Ovary (tissue), 7 donors: ENCODE measurements around the genes TYMS and MYOM1.

- PRO-cap, 7 experiments: no peak in any of the 7 experiments
- RAMPAGE, long total RNA, 2 experiments: no peak in any of the 2 experiments
Observed at GRCh38 chr18:111208-111367, 47.3 kb upstream of the USP14 start.

DNA sequence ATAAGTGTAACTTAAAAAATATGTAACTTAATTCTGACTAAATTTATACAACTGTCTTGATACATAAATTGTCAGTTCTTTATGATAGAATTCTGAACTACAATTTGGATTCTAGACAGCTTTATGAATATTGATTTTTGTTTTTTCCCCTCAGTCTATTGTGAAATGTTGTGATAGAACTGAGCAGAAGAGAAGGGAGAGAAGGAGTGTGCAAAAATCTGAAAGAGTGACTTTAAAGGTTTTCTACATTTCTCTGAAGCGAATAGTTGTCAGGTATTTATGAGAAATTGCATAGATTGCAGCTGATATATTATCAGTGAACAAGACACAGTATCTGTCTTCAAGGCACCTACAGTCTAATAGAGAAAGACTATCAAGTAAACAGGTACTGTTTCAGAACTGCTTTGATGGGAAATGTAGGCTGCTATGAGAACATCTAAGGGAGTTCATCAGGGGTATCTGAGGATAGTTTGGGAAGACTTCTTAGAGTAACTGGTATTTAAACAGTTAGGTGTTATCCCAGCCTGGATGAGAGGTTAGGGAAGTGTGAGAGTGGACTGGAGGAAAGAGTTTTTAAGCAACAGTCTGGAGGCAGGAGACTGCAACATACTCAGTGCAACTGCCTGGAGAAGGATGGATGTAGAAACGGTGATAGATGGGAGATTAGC, 24.0 kb downstream of the USP14 start:
- PRO-cap, 7 experiments: no peak in any of the 7 experiments
- RAMPAGE, long total RNA, 2 experiments: no peak in any of the 2 experiments

DNA sequence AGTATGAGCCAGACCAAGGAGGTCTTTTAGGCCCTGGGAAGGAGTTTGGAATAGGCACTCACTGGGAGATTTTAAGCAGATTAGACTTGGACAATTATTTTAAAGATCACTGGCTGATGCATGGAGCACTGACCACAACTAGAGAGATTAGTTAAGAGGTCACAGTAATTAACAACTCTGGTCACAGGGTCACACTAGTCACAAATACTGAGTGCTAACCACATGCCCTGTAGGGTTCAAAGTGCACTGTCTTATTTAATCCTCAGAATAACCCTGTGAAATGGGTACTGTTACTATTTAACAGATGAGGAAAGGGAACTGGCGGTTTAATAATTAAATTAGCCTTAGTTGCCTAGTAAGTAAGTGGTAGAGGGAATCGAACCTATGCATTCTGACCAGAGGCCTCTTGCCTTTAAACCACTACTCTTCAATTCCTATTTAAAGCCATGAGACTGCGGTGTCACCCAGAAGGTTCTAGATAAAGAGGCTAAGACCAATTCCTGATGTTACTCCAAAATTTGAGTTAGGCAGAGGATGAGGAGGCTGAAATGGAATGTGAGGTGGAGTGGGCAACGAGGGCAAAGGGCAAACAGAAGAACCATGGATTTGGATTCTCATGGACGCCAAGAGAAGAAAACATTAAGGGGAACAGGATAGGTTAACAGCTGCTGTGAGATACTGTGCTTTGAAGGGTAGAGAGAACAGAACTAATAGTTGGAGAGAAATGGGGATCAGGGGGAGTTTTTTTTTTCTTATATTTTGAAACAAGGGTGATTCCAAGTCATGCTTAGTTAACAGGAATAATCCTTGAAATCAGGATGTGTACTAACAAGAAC, 49.7 kb downstream of the THOC1 start:
- PRO-cap, 7 experiments: no peak in any of the 7 experiments
- RAMPAGE, long total RNA, 2 experiments: no peak in any of the 2 experiments

DNA sequence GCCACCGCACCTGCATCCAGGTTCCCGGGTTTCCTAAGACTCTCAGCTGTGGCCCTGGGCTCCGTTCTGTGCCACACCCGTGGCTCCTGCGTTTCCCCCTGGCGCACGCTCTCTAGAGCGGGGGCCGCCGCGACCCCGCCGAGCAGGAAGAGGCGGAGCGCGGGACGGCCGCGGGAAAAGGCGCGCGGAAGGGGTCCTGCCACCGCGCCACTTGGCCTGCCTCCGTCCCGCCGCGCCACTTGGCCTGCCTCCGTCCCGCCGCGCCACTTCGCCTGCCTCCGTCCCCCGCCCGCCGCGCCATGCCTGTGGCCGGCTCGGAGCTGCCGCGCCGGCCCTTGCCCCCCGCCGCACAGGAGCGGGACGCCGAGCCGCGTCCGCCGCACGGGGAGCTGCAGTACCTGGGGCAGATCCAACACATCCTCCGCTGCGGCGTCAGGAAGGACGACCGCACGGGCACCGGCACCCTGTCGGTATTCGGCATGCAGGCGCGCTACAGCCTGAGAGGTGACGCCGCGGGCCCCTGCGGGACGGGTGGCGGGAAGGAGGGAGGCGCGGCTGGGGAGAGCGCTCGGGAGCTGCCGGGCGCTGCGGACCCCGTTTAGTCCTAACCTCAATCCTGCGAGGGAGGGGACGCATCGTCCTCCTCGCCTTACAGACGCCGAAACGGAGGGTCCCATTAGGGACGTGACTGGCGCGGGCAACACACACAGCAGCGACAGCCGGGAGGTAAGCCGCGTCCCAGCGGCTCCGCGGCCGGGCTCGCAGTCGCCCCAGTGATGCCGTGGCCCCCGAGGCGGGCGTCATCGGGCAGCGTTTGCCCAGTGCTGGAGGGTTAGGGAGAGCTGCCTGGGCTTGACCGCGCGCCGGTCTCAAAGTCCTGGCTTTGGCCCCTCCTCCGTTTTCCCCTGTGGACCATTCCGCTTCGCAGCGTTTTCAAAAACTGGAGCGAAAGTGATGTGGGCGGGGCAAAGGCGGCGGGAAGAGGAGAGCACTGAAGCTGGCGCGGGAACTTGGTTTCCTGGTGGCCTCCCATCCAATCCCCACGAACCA, at the start of gene TYMS:
Gene TYMS, plus strand, starts transcription at position 210 of the 1,050 bp plus-strand sequence.
- PRO-cap, 7 experiments: peak in 6 of 7 experiments; most common plus-strand start position 176 of the sequence (in 2); most common minus-strand start position 88 of the sequence (in 6)
- RAMPAGE, long total RNA, 2 experiments: start-site peak on the minus strand in 1 of 2 experiments, centred at position 860 of the sequence, 8 reads per replicate

- PRO-cap, 7 experiments: peak in 7 of 7 experiments; most common plus-strand start chr18:711638 (in 5); most common minus-strand start chr18:711817 (in 2)
- RAMPAGE, long total RNA, 2 experiments: no peak in any of the 2 experiments
Observed at GRCh38 chr18:711144-712093, 1.0 kb downstream of the ENOSF1 start.

GRCh38 chr18:811180-811762, 771 bp downstream of the YES1 start:
- PRO-cap, 7 experiments: peak in 6 of 7 experiments; most common plus-strand start chr18:811481 (in 6)
- RAMPAGE, long total RNA, 2 experiments: no peak in any of the 2 experiments

DNA sequence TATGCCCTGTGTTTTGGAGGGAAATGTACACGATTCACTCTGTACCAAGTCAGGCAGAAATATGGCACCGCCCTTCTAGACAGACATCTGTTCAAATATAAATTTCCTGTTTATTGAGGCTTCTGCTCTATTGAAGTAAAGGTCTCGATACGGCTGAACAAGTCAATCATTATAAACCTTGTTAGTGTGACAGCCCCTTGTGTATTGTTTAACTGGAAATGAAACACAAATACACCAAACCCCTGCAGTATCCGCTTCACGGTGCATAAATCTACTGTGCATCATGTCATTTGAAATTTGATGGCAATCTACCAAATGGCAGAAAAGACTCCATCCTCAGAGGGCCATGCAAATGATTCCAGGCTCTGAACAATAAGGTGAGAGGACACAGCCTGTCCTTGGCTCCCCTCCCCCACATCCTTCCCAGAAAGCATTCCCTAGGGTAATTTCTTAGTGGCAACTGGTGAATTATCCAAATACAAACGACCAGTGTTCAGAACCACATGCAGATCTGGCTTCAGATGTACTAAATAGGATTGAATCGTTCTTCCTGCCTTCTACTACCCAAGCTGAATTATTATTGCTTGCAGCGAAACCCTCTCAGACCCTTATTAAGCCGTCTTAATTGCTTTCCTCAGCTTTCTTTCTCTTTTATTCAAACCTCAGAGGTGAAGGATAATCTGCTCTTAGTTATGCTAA, 80.6 kb downstream of the ADCYAP1 start:
- PRO-cap, 7 experiments: no peak in any of the 7 experiments
- RAMPAGE, long total RNA, 2 experiments: no peak in any of the 2 experiments

DNA sequence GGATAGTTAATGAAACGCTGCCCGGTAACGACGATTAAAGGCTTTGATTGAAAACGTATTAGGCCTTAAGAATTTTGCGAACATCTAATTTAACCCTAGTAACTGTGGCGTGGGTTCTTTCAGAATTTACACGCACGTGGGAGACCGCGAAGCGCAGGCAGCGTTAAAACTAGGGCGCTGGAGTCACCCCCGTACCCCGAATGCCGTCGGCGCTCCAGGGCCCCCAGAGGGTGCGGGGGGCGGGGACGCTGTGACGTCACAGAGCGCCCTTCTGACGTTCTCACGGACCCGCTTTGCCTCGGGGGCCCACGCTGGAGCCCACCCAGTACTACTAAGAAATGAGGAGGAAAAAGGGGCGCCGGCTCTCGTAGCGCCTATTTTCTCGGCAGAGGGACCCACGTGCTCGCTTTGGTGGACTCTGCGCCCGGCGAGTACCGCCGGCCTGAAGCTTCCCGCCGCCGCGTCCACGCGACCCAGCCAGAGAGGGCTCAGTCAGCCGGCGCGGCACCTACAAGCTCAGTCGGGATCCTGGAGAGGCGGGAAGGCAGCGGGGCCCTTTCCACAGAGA, 537 bp upstream of the SMCHD1 start:
- PRO-cap, 7 experiments: peak in 7 of 7 experiments; most common plus-strand start position 274 of the sequence (in 6); most common minus-strand start position 202 of the sequence (in 7)
- RAMPAGE, long total RNA, 2 experiments: no peak in any of the 2 experiments

GRCh38 chr18:2697758-2698113, 42.2 kb downstream of the SMCHD1 start:
- PRO-cap, 7 experiments: no peak in any of the 7 experiments
- RAMPAGE, long total RNA, 2 experiments: no peak in any of the 2 experiments

GRCh38 chr18:2958798-2959345, 54.1 kb downstream of the LPIN2 start:
- PRO-cap, 7 experiments: no peak in any of the 7 experiments
- RAMPAGE, long total RNA, 2 experiments: no peak in any of the 2 experiments

DNA sequence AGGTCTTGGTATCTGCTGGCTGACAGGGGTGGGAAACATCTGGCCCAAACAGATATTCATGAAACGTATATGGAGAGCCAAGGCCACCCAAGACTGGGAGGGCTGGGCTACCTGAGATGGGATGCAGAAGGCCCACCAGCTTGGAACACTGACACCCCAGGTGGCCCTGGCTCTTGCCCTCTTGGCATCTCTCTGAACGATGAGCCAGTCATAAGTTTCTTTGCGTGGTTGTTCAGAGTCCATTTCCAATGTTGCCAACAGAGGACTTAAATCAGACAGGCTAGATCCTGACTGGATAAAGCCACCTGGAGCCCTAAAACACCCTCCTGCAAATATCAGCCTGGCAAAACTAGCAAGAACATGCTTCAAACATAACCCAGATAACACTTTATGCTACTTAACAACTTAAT, 42.6 kb downstream of the LPIN2 start:
- PRO-cap, 7 experiments: no peak in any of the 7 experiments
- RAMPAGE, long total RNA, 2 experiments: no peak in any of the 2 experiments

DNA sequence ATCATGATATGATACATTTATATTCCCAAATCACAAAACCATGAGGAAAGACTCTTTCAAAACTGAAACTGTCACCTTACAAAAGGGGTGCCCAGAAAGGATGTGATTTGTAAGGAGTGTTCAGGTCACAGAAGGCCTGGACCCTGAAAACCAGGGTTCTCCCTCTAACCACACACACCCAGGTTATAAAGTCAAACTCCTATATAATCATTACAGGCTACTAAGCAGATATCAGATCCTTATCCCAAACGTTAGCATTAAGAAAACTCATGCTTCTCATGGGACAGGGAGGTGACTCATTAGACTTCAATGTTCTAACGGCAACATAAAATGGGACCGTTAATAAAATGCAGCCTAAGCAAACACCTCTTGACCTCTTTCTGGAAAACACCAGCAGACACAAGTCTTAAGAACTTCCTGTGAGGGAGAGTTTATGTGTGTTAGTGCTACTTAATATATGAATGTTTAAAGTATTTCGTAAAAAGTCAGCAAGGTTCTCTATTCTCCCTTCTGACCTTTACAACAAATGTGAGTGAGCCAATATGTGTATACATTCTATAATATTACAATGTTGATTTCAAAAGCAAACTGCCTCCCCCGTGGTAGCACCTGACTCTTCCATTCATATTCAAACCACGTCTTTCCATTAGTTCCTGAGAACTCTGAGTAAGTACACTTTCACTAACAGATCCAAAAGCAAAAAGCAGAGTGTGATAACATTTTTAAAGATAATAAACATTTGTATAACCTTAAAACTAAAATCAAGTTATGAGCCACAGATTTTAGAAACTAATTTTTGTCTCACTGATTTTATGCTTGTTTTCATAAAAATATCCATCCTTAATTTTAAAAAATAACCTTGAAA, 31.6 kb downstream of the LPIN2 start:
- PRO-cap, 7 experiments: peak in 1 of 7 experiments; most common plus-strand start position 409 of the sequence (in 1)
- RAMPAGE, long total RNA, 2 experiments: no peak in any of the 2 experiments

GRCh38 chr18:3016539-3017006, 3.6 kb upstream of the LPIN2 start:
- PRO-cap, 7 experiments: peak in 2 of 7 experiments; most common plus-strand start chr18:3016824 (in 2)
- RAMPAGE, long total RNA, 2 experiments: no peak in any of the 2 experiments

DNA sequence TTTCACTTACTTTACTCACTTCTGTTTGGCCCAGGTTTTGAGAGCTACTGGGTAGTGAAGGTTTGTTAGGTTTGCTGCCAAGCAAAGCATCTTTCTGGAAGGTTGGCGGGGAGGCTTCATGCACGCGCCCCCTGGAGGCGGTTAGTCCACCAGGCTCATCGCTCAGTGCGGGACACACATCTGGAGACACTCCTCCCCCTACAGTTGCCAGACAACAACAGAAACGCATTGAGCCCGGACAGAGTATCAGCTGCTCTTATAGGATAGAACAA, 90.5 kb downstream of the MYOM1 start:
- PRO-cap, 7 experiments: no peak in any of the 7 experiments
- RAMPAGE, long total RNA, 2 experiments: no peak in any of the 2 experiments

GRCh38 chr18:3177790-3178839, 41.7 kb downstream of the MYOM1 start:
- PRO-cap, 7 experiments: peak in 1 of 7 experiments; most common minus-strand start chr18:3178001 (in 1)
- RAMPAGE, long total RNA, 2 experiments: no peak in any of the 2 experiments

DNA sequence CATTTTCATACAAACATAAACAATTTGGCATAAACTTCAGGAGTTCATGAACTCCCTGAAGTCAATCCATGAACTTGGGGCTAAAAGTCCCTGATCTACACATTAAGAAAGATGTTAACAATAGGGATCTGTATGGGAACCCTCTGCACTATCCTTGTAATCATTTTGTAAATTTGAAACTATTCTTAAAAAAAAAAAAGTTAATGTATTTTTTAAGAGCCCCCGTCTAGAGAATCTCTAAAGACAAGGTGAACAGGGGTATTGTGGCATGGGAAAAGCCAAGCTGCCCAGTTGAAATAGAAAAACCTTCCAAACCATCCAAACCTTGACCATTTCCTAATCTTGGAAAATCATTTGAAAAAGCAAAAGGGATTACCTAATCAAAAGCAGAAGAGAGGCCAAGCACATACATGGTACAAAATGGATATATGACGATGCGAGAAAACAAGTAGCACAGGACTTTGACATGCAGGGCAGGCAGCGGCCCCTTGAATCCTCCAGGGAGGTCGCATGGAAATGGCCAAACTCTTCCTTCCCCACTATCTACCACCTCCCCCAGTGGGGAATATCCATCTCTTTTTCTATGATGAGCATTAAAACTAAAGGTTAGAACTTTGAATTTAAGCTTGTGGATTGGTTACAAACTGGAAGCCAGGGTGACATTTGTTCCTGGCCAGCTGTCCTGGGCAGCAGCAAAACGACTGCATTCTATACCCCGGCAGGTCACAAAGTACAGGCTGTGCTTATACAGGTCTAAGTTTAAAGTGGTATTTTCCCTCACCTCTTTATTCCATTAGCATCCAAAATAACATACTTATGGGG, 24.8 kb downstream of the MYOM1 start:
- PRO-cap, 7 experiments: no peak in any of the 7 experiments
- RAMPAGE, long total RNA, 2 experiments: no peak in any of the 2 experiments

GRCh38 chr18:3219148-3220176, at the start of gene MYOM1:
Gene MYOM1, minus strand, starts transcription at chr18:3219968.
- PRO-cap, 7 experiments: no peak in any of the 7 experiments
- RAMPAGE, long total RNA, 2 experiments: no peak in any of the 2 experiments

DNA sequence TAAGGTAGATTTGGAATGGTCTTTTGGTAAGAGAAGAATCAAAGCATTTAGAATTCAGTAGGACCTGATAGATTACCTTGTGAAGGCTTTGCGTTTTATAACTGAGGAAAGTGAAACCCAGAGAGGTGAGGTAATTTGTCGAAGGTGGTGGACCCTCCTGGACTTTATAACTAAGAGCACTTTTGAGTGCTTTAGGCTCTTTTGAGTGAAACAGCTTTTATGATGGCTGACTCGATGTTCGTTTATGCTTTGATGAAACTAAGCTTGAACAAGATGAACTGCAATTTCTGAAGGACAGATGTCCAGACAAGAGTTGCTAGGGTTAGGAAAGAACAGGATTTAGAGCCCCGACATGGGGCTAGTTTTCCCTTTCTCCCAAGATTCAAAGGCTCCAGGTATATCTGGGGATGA, 1.4 kb downstream of the MYL12B start:
- PRO-cap, 7 experiments: no peak in any of the 7 experiments
- RAMPAGE, long total RNA, 2 experiments: no peak in any of the 2 experiments

GRCh38 chr18:3383545-3384093, 66.4 kb upstream of the TGIF1 start:
- PRO-cap, 7 experiments: no peak in any of the 7 experiments
- RAMPAGE, long total RNA, 2 experiments: no peak in any of the 2 experiments

DNA sequence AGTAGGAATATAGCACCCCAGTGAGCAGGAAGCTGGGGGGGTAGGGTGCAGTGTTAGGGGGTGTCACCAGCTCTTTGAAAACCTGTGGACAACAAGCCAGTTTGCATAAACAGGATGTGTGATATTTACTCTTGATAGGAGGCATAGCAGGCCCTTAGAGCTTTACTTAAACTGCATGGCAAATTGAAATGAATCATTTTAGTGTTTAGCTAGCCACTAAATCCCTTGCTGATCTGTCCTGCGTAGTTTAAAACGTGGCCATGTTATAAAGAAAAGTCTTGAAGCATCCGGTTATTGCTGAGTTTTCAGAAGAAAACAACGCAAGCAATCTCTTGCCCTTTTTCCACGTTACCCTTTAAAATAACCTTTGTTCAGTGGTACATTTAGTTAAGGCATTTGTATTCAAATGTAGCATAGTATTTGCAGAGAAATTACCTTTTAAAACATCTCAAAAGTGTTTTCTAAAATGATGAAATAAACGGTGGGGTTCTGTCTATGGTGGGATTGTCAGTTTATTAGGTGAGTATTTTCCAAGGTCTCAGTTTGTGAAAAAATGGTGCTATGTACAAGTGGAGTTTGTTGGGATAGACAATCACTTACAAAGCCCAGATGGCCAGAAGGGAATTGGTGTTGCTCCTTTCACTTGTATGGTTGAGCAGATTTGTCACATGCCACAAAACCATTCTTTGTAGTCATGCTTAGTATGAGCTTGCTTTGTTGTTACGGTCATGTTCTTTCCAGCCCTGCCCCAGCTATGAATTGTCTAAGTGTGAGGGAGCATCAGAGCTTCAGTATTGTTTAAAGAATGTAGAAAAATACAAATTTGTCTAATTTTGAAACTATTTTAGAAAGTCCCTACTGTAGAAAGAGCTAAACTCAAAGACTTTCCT, 8.7 kb downstream of the TGIF1 start:
- PRO-cap, 7 experiments: no peak in any of the 7 experiments
- RAMPAGE, long total RNA, 2 experiments: no peak in any of the 2 experiments